Measurements from ENCODE around the genes WARS1 and DLK1.

GRCh38 chr14:100368912-100369825 lies 6.0 kb downstream of the WARS1 start:
- RRBS: no CpG with 5 or more reads among the region's 15 CpGs

DNA sequence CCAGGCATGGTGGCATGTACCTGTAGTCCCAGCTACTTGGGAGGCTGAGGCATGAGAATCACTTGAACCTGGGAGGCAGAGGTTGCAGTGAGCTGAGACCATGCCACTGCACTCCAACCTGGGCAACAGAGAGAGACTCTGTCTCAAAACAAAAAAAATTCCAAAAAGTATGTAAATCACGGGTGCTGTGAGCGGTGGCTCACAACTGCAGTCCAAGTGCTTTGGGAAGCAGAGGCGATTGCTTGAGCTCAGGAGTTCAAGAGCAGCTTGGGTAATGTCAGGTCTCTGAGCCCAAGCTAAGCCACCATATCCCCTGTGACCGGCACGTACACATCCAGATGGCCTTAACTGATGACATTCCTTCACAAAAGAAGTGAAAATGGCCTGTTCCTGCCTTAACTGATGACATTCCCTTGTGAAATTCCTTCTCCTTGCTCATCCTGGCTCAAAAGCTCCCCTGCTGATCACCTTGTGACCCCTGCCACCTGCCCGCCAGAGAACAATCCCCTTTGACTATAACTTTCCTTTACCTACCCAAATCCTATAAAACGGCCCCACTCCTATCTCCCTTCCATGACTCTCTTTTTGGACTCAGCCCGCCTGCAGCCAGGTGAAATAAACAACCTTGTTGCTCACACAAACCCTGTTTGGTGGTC lies 3.4 kb downstream of the WARS1 start:
- RRBS: no CpG with 5 or more reads among the region's 8 CpGs

DNA sequence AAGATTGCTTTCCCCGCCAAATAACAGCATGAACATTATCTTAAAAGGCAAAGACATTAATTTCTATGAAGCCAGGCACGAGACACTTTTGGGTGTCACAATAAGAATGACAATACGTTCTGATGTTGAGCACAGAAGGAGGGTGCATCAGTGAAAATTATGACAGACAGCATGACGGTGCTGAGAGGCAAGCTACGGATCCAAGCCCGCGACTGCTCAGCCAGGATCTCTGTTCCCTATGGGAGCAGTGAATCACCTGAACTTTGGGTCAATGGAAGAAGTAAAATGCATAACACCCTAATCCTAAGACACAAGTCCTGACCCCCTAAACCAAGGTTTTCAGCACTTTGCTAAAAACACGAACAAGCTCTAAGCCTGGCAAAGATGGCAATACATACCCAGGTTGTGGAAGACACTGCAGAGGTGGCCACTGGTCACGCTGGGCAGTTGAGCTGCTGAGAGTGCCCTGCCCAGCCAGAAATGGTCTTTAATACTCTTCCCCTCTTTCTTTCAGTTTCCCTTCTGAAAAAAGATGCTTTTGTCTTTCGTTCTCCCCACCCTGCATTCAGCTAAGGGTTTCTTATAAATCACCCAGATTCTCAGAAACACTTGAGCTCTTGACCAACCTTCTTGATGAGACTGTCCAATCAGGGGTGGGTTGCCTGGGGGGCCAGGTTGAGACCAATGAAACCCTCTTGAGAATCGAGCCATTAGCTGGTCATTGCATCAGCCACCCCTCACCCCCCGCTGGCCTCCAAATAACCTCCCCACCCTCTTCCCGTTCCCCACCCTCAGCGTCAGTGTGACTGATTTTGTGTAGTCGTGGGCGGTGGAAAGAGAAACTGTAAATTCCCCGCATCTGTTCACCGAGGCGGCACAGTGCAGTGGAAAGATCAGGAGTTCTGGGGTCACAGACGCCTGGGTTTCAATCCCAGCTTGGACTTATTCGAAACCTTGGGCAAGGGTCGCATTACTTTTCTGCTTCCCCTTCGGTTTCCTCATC lies at the start of gene WARS1:
Gene WARS1, minus strand, starts transcription at position 463 of the 1,003 bp plus-strand sequence.
- RRBS: no CpG with 5 or more reads among the region's 23 CpGs

- RRBS: no CpG with 5 or more reads among the region's 21 CpGs
Observed at GRCh38 chr14:100439783-100440824, 63.8 kb downstream of the WDR25 start.

- RRBS: no CpG with 5 or more reads among the region's 14 CpGs
Observed at GRCh38 chr14:100676063-100676678, 50.5 kb upstream of the DLK1 start.

DNA sequence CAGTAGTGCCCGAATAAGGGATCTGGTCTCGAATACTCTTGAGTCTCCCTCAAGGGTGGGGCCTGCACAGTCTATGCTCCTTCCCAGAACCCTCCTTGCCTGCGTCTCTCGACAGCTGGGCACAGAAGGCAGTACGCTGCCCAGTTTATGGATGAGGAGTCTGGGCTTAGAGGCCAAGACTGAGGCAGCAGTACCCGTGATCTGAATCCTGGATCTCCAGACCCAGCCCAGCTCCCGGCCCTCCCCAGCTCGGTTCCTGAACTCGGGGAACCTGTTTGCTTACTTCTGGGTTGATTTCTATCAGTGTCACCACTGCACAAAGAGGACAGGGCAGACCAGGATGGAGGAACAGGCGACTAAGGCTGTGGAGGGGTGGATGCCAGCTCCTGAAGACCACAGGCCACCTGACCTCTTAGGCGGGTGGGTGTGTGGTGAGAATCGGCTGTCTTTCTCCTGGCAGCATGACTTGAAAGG lies 22.9 kb upstream of the DLK1 start:
- RRBS: no CpG with 5 or more reads among the region's 12 CpGs

DNA sequence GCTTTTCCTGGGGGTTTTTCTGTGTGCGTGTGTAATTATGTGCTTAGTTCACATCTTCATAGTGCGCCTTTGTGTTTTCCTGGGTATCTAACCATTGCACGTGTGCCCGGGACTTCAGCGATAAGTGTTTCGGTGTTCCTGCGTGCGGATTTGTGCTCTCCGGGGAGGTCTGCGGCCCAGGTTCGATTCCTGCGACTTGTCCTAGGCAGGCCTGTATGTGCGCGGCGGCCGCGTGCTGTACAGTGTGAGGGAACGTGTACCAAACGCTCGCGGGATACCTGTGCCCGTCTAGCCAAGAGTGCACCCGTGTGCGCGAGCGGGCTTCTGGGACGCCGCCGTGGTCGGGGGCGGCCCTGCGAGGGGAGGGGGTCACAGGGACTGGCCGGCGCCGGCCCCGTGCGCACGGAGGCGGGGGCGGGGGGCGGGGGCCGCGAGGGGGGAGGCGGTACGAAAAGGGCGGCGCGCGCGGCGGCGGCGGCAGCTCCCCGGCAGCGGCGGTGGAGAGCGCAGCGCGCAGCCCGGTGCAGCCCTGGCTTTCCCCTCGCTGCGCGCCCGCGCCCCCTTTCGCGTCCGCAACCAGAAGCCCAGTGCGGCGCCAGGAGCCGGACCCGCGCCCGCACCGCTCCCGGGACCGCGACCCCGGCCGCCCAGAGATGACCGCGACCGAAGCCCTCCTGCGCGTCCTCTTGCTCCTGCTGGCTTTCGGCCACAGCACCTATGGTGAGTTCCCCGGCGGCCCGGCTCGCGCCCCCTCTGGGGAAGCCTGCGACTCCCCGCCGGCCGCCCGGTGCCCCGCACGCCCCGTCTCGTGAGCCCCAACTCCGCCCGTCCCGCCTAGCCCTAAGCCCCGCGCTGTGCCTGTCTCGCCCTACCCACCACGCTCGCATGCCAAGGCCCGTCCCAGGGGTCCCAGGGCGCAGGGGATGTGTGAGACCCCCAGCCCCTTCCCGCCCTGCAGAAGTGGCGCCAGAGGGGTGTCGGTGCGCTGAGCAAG lies at the start of gene DLK1:
Gene DLK1, plus strand, starts transcription at position 477 of the 994 bp plus-strand sequence.
- RRBS: 9% methylated on average over 37 of the region's 114 CpGs

DNA sequence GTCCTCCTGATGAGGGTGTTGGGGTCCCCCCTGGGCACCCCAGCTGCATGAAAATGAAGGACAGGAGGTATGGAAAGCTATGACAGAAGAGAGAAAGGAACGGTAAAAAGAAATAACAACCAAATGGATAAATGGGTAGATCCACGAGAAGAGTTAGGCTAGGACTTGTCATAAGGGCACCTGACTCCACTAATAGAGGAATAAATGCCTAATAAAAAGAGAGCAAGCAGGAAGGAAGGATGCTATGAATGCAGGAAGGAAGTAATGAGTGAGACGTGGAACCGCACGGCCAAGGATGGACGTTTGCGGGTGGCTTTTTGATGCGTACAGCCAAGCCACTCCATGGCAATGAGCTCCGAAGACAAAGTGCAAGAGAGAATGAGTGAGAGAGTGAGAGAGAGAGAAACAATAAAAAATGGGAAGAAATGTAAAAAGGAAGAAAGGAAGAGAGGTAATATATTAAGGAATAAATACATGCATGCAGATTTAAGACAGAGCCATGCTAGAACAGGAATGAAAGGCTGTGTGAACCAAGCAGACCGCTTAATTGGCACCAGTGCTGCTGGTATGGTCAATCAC lies 55.7 kb downstream of the RTL1 start:
- RRBS: no CpG with 5 or more reads among the region's 10 CpGs

DNA sequence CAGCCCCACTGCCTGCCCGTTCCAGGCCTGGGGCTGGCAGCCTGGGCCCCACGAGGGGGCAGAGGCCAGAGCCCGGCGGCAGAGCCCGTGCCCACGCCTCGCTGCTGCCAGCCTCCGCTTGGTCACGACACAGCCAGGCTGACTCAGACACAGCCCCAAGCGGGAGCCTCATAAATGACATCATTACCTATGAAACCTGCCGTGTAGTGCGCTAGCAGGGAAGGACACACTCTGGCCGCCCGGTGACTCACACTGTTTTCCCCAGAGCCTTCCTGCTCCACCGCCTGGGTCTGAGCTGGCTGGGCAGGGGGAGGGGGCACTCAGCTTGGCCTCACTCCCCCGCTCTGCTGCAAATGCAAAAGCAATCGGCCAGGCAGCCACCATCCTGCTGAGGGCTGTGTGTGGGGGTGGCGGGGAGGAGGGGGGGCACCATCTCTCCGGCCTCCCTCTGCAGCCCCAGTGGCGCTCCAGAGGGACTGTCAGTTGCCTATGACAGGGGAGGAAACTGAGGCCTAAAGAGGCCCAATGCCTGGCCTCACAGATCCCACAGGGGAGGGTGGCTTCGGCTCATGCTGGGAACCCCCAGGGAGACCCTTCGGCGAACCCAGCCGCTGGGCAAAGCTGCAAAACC lies 169.8 kb upstream of the RTL1 start:
- RRBS: no CpG with 5 or more reads among the region's 24 CpGs

DNA sequence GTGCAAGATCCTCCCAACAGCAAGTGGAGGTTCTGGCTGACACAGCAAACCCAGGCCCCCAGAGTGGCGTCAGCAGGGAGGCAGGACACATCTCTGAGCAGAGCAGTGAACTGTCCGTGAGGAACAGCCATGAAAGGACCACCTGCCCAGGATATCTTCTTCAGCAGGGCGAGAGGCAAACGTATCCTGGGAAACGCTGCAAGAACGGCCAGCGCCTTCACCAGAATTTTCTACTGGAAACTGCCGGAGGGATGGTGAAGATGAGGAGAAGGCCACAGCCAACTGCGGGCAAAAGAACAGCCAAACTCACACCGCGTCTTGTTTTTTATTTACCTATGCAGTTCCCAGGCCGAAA lies 385.5 kb upstream of the RTL1 start:
- RRBS: no CpG with 5 or more reads among the region's 12 CpGs

DNA sequence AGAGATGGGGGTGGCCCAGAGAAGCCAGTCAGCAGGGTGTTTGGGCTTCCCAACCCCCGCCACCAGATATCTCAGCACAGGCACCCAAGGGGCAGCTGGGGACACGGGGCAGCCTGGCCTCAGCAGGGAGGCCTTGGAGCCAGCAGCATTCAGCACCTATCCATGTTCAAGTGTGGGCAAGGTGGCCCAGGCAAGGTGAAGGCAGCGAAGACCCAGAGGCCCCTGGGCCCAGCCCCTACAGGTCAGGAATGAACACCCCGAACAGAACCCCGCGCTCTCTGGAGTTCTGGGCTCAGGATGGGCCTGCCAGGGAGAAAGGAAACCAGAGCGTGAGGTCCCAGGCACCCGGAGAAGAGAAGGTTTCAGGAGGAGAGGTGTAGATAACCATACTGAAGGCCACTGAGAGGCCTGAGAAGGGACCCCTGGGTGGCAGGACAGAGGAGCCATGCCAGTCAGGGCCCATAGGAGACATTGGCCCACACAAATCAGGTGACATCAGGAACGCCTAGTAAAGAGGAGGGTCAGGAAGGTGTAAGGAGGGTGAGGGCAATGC lies 234.5 kb upstream of the PPP2R5C start:
- RRBS: no CpG with 5 or more reads among the region's 9 CpGs

DNA sequence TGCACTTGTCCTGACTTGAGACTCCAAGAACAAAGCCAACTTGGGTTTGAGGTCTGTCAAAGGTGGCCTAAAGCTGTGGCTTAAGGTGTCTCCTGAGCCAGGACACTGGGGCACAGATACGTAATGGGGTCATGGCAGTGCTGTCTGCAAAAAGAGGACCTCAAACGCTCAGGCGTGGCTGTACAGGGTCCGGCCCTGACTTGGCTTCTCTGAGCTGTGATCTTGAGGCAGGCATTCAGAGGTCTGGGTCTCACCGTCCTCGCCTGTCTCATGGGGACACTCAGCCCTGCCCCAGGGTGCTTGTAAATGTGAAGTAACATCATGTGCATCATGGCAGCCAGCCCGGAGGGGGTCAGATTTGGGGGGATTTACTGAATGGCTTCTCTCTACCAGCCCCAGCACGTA lies 171.5 kb upstream of the PPP2R5C start:
- RRBS: no CpG with 5 or more reads among the region's 8 CpGs

GRCh38 chr14:101709788-101710576 lies 51.5 kb upstream of the PPP2R5C start:
- RRBS: no CpG with 5 or more reads among the region's 11 CpGs

GRCh38 chr14:101774344-101775365 lies 13.1 kb downstream of the PPP2R5C start:
- RRBS: no CpG with 5 or more reads among the region's 14 CpGs

DNA sequence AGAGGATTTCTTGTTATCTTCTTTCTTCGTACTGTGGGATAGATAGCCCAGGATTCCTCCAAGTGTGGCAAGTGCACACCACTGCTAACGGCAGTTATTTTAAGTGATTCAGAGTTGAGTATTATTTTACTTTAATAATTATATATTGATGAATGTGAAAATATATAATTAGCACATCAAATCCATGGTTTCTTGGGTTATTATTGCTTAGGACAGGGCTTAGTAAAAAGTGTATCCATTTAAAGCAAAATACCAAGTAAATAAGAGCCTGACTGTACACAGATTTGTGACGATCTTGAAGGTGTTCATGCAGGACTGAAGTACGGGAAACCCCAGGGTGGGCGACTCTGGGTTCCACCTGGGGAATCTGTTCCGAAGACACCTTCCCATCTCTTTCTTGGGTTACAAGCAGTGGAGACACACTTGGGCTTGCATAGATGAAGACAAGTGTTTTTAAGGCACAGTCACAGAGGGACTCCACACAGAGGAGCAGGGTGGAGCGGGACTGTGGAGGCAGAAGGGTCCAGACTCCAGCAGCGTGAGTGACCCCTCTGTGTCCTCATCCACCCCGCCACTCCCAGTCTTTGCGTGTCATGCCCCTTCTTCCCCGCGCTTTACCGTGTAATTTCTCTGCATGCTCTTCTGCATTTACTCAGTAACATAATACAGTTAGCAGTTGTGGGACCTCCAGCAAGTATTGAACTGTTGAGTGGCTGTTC lies 70.9 kb downstream of the PPP2R5C start:
- RRBS: no CpG with 5 or more reads among the region's 13 CpGs

DNA sequence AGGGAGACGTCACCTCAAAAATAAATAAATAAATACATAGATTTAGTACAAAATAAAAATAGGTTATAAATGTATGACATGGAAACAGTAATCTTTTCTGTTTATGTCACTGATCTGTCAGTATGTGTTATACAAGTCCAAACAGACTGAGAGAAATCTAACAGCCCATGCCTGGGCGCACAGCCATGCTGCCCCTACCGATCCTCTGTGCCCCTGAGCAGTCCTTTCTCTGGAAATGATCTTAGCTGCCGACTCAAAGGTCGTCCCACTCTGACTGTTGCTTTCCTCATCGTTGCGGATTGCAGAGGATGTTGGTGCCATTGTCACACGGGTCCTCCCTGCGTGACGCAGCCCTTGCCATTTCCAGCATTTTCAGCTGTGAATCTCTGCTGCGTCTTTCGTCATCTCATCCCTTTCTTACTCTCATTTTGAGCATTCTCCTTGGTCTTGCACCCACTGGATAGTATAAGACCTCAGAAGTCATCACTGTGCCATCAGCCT lies 82.9 kb upstream of the DYNC1H1 start:
- RRBS: no CpG with 5 or more reads among the region's 12 CpGs

- RRBS: no CpG with 5 or more reads among the region's 10 CpGs
Observed at GRCh38 chr14:101887417-101887912, 76.9 kb upstream of the DYNC1H1 start.

DNA sequence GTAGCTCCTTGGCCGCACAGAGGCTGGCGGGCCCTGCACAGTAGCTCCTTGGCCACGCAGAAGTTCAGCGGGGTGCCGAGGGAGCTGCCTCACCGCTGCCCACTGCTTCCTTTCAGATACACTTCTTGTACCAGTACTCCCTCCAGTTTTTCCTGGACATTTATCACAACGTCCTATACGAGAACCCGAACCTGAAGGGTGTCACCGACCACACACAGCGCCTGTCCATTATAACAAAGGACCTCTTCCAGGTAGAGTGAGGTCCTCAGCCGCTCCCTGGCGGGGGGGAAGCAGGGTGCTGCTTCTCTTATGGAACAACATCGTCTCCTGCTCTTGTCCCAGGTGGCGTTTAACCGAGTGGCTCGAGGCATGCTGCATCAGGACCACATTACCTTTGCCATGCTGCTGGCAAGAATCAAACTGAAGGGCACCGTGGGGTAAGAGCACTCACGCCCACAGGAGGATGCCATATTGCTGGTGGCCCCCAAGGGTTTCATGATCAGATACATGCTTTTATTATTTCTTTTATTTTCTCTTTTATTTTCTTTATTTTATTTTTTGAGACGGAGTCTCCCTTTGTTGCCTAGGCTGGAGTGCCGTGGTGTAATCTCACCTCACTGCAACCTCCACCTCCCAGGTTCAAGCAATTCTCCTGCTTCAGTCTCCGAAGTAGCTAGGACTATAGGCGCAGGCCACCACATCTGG lies 47.4 kb downstream of the HSP90AA1 start:
- RRBS: no CpG with 5 or more reads among the region's 23 CpGs

DNA sequence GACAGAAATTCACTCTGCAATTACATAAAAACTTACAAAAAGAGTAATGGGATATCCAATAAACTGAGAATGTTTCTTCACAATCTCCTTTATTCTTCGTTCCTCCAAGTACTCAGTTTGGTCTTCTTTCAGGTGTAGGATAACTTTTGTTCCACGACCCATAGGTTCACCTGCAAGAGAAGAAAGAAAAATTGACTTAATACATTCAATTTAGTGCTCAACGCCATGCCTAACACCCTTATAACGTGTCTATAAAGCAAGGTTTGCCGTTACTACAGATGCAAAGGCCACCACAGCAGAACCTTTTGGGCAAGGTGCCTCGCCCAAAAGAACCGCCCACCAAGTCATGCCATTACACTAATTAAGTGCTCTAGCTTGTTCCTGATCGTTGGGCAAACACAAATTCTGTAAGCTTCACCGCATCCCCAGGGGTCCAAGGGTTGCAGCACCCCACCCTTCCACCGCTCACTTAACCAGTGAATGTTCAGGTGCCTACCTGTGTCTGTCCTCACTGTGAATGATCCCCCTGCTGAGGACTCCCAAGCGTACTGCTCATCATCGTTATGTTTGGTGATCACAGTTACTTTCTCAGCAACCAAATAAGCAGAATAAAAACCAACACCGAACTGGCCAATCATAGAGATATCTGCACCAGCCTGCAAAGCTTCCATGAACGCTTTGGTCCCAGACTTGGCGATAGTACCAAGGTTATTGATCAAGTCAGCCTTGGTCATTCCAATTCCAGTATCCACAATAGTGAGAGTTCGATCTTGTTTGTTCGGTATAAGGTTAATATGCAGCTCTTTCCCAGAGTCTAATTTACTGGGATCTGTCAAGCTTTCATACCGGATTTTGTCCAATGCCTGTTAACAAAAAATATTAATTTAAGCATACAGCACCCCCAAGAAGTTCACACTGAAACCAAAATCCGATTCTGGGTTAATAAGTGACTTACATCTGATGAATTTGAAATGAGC lies 1.3 kb downstream of the HSP90AA1 start:
- RRBS: no CpG with 5 or more reads among the region's 19 CpGs

DNA sequence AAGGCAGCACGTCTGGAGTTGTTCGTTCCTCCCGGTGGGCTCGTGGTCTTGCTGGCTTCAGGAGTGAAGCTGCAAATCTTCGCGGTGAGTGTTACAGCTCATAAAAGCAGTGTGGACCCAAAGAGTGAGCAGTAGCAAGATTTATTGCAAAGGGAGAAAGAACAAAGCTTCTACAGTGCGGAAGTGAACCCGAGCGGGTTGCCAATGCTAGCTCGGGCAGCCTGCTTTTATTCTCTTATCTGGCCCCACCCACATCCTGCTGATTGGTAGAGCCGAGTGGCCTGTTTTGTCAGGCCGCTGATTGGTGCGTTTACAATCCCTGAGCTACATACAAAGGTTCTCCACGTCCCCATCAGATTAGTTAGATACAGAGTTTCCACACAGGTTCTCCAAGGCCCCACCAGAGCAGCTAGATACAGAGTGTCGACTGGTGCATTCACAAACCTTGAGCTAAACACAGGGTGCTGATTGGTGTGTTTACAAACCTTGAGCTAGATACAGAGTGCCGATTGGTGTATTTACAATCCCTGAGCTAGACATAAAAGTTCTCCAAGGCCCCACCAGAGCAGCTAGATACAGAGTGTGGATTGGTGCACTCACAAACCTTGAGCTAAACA lies 5.0 kb upstream of the WDR20 start:
- RRBS: no CpG with 5 or more reads among the region's 16 CpGs